ENCODE data around the gene SRGAP2.

DNA sequence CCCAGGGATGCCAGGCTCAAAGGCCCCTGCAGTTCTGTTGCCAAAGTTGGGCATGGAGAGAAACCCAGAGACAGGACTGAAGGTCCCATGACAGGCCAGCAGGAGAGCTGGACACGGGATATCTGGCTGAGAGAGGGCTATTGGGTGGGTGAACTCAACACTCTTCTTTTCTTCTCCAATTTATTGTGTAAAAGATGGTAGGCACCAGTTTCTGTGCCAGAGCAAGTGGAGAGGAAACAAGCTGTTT is 8.3 kb downstream of the CDK18 start:
- PRO-cap: no peak
CAGE:
- cytosol, long polyA minus RNA: no peak
- cytosol, long polyA plus RNA: no peak
- long polyA plus RNA: no peak
- nucleus, long polyA minus RNA: no peak
- nucleus, long polyA plus RNA: no peak

DNA sequence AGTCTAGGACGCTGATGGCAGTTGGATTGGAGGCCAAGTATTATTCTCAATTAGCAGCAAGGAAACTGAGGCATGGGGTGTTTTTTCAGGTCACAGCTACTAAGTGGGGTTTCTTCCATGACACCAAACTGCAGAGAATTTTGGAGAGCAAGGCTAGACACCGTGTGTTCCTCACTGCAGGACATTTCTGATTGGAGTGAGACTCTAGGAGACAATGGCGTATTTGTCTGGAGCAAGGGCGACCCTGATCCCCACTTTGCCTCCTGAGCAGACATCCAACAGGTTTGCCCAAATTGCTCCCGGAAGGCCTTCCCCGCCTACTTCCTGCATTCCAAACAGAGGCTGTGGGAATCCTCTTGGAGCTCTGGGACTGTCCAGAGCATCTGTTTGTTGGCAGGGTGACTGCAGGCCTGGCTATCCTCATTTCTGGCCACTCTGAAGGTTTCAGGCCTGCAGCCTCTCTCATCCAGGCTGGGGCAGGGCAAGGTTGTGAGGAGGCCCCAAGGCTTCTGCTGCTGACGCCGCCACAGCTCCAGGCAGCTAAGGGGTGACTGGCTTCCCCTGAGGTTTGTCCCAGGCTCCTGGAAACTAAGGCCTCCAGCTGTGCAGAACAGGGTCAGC is 11.2 kb downstream of the CDK18 start:
- PRO-cap: no peak
CAGE:
- cytosol, long polyA minus RNA: no peak
- cytosol, long polyA plus RNA: no peak
- long polyA plus RNA: no peak
- nucleus, long polyA minus RNA: no peak
- nucleus, long polyA plus RNA: no peak

- PRO-cap: bidirectional peak, plus-strand start at chr1:205543400, minus-strand start at chr1:205543431; bidirectional peak, plus-strand start at chr1:205543748, minus-strand start at chr1:205543562; bidirectional peak, plus-strand start at chr1:205544279, minus-strand start at chr1:205544160
CAGE:
- cytosol, long polyA minus RNA: no peak
- cytosol, long polyA plus RNA: no peak
- long polyA plus RNA: no peak
- nucleus, long polyA minus RNA: start-site peak on the plus strand at chr1:205543696-205543777, 12 reads
- nucleus, long polyA plus RNA: no peak
Measured at GRCh38 chr1:205543247-205544445, 25.2 kb upstream of the MFSD4A start.

GRCh38 chr1:205597645-205598472 is 29.0 kb downstream of the MFSD4A start:
- PRO-cap: bidirectional peak, plus-strand start at chr1:205598177, minus-strand start at chr1:205597972
CAGE:
- cytosol, long polyA minus RNA: no peak
- cytosol, long polyA plus RNA: no peak
- long polyA plus RNA: no peak
- nucleus, long polyA minus RNA: start-site peak on the plus strand at chr1:205598171-205598177, 19 reads
- nucleus, long polyA plus RNA: no peak

GRCh38 chr1:206175593-206175795 is 27.1 kb downstream of the FAM72A start:
- PRO-cap: no peak
CAGE:
- cytosol, long polyA minus RNA: no peak
- cytosol, long polyA plus RNA: no peak
- long polyA plus RNA: no peak
- nucleus, long polyA minus RNA: no peak
- nucleus, long polyA plus RNA: no peak

DNA sequence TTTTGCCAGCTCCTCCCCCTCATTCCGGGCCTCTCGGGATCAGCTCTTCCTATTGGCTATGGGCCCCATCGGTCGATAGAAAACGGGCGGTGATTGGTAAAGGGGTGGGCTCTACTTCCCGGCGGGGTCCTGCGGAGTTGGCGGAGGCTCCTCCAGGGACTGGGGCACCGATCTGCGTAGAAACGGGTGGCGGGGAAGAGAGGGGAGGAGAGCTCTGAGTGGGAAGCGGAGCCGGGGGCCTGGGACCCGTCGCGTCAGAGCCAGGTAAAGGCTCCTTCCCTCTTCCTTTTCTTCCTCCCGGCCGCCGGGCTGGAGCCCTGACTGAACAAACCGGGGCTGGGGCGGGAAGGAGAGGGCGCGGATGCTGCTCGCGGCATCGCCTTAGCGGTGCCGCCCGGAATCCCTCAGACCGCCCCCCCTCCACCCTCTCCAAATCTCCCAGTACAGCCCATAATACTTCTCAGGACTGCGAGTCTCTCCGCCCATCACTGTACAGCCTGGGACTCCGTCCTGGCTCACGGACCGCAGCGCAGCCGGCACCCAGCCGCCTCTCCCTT is at the start of gene SRGAP2:
TSS of gene SRGAP2 (plus strand) at position 155 of the 557 bp plus-strand sequence.
- PRO-cap: unidirectional peak, plus-strand start at position 132 of the sequence; unidirectional peak, plus-strand start at position 328 of the sequence
CAGE:
- cytosol, long polyA minus RNA: no peak
- cytosol, long polyA plus RNA: no peak
- long polyA plus RNA: no peak
- nucleus, long polyA minus RNA: no peak
- nucleus, long polyA plus RNA: no peak

DNA sequence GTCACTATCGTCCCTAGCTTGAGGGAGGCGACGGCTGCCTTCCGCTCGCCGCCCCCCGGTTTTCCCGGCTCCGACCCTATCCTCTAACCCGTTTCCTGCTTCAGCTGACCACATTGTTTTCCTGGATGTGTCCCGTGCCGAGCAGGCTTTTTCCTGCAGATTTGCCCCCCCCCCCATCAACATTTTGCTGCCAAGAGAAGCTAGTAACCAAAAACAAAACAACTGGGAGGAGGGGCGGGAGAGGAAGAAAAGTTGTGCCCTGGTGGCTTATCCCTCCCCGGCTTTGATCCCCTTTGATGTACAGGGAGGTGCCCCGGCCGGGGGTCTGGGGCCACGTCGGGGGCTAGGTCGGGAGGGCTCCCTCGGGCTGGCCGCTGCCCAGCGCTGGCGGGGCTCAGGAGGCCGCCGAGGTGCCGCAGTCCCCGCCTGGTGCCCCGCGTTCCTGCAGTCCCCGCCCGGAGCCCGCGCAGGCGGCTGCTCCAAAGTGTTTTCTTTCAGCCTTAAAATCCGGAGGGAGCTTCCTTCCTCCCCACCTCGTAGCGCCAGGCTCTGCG is 1.5 kb downstream of the SRGAP2 start:
- PRO-cap: bidirectional peak, plus-strand start at position 418 of the sequence, minus-strand start at position 444 of the sequence
CAGE:
- cytosol, long polyA minus RNA: no peak
- cytosol, long polyA plus RNA: no peak
- long polyA plus RNA: no peak
- nucleus, long polyA minus RNA: no peak
- nucleus, long polyA plus RNA: no peak

DNA sequence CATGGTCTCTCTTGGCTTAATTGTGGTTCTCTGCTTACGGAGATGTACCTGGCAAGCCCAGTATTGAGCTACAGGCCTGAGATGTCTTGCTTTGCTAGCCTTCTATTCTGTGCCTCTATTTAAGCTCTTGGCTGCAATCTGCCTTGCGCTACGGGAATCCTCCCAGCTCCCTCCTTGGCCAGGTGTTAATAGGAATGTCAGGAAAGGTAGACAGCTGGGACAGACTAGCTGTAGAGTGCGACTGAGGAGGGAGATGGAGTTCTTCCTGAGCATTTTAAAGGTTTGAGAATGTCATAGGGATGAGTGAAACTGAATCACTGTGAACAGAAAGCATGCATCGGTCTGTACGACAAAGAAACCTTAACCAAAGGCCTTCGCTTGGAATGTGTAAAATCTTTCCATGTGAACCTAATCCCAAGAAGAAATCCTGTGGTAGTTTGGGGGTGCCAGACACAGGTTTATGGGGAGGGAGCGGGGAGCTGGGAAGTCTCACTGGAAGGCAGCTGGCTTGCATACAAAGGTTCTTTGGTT is 10.4 kb upstream of the IKBKE start:
- PRO-cap: no peak
CAGE:
- cytosol, long polyA minus RNA: no peak
- cytosol, long polyA plus RNA: no peak
- long polyA plus RNA: no peak
- nucleus, long polyA minus RNA: no peak
- nucleus, long polyA plus RNA: no peak

GRCh38 chr1:206508396-206509086 is 1.2 kb downstream of the RASSF5 start:
- PRO-cap: no peak
CAGE:
- cytosol, long polyA minus RNA: no peak
- cytosol, long polyA plus RNA: no peak
- long polyA plus RNA: no peak
- nucleus, long polyA minus RNA: no peak
- nucleus, long polyA plus RNA: no peak

GRCh38 chr1:206557749-206558755 is 50.7 kb downstream of the RASSF5 start:
- PRO-cap: no peak
CAGE:
- cytosol, long polyA minus RNA: no peak
- cytosol, long polyA plus RNA: no peak
- long polyA plus RNA: no peak
- nucleus, long polyA minus RNA: no peak
- nucleus, long polyA plus RNA: no peak

GRCh38 chr1:206579615-206580616 is 32.3 kb downstream of the EIF2D start:
- PRO-cap: no peak
CAGE:
- cytosol, long polyA minus RNA: no peak
- cytosol, long polyA plus RNA: no peak
- long polyA plus RNA: no peak
- nucleus, long polyA minus RNA: no peak
- nucleus, long polyA plus RNA: no peak

DNA sequence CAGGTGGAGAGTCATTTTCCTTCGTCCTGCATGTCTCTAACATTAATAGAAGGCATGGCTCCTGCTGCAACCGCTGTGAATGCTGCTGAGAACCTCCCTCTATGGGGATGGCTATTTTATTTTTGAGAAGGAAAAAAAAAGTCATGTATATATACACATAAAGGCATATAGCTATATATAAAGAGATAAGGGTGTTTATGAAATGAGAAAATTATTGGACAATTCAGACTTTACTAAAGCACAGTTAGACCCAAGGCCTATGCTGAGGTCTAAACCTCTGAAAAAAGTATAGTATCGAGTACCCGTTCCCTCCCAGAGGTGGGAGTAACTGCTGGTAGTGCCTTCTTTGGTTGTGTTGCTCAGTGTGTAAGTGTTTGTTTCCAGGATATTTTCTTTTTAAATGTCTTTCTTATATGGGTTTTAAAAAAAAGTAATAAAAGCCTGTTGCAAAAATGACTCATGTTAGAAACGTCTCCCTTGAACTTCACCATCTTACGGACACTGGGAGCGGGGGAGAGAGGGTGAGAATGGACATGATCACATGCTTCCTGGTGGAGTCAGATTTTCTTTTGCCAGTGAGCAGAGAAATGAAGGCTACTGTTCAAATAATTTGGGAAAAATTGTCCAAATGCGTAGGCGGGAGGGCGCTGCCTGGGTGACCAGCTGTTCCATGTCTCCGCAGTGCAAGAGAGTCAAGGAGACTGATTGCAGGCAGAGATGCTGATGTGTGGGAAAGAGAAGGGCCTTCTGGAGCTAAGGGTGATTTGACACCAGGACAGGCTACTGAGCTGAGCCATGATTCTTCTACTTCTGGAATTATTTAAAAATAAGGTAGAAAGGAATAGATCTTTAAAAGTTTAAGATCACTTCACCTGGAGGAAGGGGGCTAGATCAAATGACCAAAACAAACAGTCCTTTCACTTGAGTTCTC is 23.2 kb downstream of the EIF2D start:
- PRO-cap: no peak
CAGE:
- cytosol, long polyA minus RNA: no peak
- cytosol, long polyA plus RNA: no peak
- long polyA plus RNA: no peak
- nucleus, long polyA minus RNA: no peak
- nucleus, long polyA plus RNA: no peak

- PRO-cap: no peak
CAGE:
- cytosol, long polyA minus RNA: no peak
- cytosol, long polyA plus RNA: no peak
- long polyA plus RNA: no peak
- nucleus, long polyA minus RNA: no peak
- nucleus, long polyA plus RNA: no peak
Measured at GRCh38 chr1:206664528-206665349, 20.0 kb upstream of the MAPKAPK2 start.

DNA sequence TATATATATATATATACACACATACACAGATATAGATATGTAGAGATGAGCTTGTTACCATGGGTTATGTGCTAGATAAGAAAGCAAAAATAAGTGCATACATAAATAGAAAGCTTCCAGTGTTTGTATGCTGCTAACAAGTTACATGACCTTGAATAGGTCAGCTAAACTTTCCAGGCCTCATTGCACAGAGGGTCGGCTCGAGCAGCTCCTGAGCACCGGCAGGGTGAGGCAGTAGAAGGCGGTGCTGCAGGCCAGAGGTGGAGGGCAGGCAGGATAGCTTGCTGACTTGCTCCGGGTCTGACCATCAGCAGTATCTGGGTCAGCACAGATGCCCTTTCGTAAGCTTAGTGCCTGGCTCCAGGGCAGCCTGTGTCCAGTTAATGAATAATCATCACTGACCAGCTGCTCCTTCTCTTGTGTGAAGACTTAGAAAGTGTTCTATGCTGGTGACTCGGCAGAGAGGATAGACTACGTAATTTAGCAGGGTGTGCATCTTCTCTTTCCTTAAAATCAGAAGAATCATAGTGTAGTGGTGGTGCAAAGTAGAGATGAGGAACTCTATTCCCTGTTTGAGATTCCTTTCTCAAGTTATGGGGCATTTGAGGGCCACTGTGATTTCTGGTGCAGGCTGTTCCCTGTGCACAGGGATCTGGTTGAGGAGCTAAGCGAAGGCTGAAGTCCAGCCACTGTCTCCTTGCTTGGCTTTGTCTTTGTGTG is 6.9 kb downstream of the MAPKAPK2 start:
- PRO-cap: no peak
CAGE:
- cytosol, long polyA minus RNA: no peak
- cytosol, long polyA plus RNA: no peak
- long polyA plus RNA: no peak
- nucleus, long polyA minus RNA: no peak
- nucleus, long polyA plus RNA: no peak

GRCh38 chr1:206694917-206695596 is 10.4 kb downstream of the MAPKAPK2 start:
- PRO-cap: no peak
CAGE:
- cytosol, long polyA minus RNA: no peak
- cytosol, long polyA plus RNA: no peak
- long polyA plus RNA: no peak
- nucleus, long polyA minus RNA: no peak
- nucleus, long polyA plus RNA: no peak

DNA sequence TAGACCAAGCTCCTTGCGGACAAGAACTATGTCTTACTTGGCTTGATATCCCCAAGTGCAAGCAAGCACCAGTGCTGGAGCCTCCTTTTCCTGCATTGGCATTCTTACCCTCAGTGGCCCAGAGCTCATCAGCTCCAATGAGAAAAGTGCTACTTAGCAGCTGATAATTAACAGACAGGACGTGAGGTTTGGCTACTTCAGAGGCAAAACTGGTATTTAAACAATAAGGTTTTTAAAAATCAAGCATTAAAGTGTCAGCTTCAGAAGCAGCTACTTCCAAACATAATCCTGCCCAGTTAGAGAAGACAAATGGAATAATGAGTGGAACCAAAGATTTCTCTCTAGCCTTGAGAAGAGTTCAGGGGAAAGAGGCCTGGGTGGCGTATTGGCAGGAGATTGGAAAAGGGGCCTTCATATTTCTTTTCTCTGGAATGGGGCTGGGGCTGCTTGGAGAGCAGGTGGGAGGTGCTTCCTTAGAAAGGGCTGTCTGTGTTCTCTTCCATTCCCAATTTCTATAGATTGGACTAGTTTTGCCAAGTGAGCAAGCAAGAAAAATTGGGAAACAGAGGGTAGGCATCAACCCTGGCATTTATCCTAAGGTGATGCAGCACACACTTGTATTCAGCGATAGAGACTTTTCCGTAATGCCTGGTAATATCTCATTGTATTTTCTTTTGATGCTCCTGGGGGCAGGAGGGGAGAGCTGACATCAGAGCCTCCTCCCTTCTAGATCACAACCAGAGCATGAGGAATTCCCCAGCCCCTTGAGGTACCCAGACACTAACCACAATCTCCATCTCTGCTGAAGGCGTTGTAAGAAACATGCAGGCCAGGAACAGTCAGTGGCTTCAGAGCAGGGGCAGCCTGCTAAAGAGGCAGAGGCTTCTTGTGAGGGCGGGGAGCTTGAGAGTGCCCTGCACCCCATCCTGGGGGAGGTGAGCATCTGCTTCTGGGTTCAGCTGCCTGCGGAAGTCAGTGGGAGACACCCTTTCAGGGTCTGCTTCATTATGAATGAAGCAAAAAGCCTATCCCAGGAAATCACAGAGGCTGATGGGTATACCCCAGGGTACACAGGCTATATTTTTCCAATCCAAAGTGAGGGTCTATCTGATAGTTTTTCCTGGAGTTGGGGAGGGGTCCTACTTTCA is 18.7 kb downstream of the MAPKAPK2 start:
- PRO-cap: no peak
CAGE:
- cytosol, long polyA minus RNA: no peak
- cytosol, long polyA plus RNA: no peak
- long polyA plus RNA: no peak
- nucleus, long polyA minus RNA: no peak
- nucleus, long polyA plus RNA: no peak

DNA sequence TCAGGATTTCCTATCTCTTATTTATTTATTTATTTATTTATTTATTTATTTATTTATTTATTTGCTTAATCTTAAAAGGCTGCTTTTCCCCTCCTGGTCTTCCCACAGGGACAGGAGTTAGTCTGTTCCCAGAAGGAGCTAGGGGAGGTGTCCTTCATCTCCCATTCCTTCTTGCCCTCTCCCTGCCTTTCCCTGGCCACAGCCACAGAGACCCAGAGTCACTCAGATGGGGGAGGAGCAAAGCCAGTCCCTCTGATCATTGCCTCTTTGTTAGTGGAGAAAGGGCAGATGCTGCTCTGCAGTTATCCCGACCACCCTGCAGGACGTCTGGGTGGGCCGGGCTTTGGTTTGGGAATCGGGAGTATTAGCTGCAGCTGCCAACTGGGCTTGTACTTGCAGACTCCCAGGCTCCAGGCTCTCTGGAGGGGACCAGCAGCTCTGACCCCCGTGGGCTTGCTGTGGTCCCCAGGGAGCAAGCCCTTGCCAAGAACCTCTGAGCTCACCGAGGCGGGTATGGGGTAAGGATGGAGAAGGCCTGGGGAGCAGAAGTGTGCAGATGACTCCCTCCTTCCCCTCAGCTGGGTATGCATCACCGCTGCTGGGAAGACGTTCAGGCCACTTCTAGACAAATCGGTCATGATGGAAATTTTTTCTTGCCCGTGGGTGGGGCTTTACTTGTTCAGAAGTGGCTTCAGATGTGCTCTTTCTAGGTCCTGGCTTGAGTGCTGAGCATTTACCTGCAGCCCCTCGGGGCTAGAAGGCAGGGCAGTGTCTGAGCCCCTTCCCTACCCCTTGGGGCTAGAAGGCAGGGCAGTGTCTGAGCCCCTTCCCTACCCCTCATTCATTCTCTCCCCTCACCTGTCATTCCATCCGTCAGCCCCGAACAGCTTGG is 21.6 kb downstream of the MAPKAPK2 start:
- PRO-cap: no peak
CAGE:
- cytosol, long polyA minus RNA: no peak
- cytosol, long polyA plus RNA: no peak
- long polyA plus RNA: no peak
- nucleus, long polyA minus RNA: no peak
- nucleus, long polyA plus RNA: no peak

GRCh38 chr1:206708943-206709655 is 24.4 kb downstream of the MAPKAPK2 start:
- PRO-cap: no peak
CAGE:
- cytosol, long polyA minus RNA: no peak
- cytosol, long polyA plus RNA: no peak
- long polyA plus RNA: no peak
- nucleus, long polyA minus RNA: no peak
- nucleus, long polyA plus RNA: no peak

- PRO-cap: no peak
CAGE:
- cytosol, long polyA minus RNA: no peak
- cytosol, long polyA plus RNA: no peak
- long polyA plus RNA: no peak
- nucleus, long polyA minus RNA: no peak
- nucleus, long polyA plus RNA: no peak
Measured at GRCh38 chr1:206770955-206771969, 689 bp downstream of the IL19 start.

DNA sequence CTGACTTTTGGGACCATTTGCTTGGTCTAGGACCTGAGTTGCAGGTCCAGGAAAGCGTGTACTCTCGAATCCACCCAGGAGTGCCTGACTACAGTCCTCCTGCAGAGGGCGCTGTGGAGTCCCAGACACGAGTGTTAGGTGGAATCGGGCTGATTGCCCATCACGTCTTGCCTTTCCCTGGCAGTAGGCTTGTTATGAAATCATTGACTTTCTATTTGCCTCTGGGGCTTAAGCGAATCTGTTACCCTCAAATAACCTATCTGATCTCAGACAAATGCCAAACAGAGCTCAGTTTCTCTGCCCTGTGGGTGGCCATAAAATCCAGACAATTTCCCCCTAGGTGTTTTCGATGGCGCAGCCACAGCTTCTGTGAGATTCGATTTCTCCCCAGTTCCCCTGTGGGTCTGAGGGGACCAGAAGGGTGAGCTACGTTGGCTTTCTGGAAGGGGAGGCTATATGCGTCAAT is 384 bp upstream of the IL20 start:
- PRO-cap: no peak
CAGE:
- cytosol, long polyA minus RNA: no peak
- cytosol, long polyA plus RNA: no peak
- long polyA plus RNA: no peak
- nucleus, long polyA minus RNA: no peak
- nucleus, long polyA plus RNA: no peak